Islet of Langerhans (tissue), 1 donor: ENCODE measurements around a stretch of chr2.

DNA sequence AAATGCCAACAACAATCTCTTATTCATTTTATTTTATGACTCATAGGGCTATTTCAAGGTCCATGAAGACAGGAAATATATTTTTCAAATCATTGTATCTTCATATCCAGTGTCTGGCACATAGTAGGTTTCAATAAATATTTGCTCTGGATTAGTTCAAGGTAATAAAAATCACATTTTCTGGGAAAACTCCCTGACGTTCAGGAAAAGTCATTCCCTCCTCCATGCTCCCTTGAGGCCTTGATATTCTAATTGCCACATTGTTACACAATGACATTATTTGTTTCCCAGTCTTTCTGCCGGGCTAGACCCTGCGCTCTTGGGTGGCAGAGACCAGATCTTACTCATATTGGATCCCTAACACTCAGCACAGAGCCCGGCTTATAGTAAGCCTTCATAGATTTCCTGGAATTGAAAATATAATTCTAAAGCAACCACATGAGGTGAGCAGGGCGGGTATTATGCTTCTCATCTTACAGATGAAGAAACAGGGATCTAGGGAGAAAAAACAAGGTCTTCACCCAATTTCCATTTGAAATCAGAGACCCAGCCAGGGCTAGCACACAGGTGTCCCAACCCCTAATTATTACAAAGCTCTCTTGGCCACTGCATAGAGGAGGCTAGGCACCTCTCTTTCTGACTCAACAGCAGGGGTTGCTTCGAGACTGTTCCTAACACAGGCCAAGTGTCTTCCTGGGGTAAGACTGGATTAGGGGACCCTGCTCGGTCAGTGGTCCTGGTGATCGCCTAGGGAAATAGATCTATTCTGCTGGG, 1.8 kb upstream of the TRIB2 start:
- RRBS = 46% methylated on average over 3 of the region's 8 CpGs

DNA sequence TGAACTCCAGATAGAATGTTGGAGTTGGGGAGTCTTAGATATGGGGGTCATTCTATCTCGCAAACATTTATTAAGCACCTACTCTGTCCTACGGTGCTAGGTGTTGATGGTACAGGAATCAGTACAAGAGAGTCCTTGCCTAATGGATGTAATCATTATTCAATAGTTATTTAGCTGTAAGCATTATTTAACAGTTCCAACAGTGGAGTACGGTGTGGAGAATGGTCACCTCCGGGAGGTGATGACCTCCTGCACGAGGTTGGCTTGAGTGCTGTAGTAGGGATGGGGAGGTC, 14.2 kb downstream of the TRIB2 start:
- RRBS = no CpG with 5 or more reads among the region's 5 CpGs

GRCh38 chr2:12776322-12776642, 59.5 kb downstream of the TRIB2 start:
- RRBS = no CpG with 5 or more reads among the region's 1 CpG

DNA sequence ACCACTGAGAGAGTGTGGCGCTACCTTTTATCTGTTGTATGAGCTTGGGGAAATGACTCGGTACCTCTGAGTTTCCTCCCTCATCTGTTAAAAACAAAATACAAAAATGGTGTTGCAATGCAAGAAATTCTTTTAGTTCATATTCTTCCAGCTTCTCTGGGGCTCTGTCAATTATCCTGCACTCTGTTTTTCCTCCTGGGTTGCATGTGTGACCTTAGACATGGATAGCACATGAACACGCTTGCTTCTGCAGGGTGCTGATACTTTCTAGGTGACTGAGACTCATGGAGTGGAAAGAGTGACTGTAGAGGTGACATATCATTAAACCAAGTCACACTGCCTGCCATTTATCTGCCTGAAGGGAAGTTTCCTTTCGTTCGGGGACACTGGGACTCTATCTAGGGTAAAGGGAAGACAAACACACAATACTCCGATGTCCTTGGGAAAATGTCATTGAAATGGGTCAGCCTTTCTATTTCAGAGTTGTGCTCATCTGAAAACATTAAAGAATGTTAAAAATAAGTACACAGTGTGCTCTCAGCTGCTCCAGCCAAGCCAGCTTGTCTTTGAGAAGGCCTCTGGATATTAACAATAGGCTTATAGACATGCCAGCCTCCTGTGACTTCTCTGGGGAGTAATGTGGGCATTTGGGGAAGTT, 91.4 kb downstream of the TRIB2 start:
- RRBS = no CpG with 5 or more reads among the region's 6 CpGs

DNA sequence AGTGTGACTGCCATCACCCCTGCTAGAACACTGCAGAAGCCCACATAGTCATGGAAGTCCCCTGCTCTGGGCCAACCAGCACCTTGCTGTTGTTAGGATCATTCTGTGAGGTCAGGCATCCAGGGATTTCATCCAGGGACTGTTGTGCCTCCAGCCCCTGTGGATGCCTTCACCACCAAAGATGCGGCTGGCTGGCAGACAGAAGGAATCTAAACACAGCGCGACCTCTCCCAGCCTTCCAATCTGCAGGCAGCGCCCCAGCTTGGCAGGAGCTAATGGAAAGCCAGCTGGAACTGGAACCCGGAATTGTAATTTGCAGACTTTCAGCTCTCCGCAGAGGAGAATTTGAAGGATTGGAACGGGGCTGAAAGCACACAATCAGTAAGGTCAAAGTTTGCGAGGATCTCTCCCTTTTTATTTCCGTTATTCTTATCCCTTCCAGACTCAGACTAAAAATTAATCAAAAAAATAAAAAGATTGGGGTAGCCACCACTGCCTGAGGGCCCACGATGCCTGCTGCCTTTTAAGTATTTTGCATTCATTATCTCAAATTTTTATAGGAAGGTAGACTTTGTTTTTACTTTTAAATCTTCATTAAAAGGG, 127.8 kb downstream of the TRIB2 start:
- RRBS = no CpG with 5 or more reads among the region's 10 CpGs

GRCh38 chr2:15404422-15404957, 156.6 kb downstream of the NBAS start:
- RRBS = no CpG with 5 or more reads among the region's 9 CpGs

DNA sequence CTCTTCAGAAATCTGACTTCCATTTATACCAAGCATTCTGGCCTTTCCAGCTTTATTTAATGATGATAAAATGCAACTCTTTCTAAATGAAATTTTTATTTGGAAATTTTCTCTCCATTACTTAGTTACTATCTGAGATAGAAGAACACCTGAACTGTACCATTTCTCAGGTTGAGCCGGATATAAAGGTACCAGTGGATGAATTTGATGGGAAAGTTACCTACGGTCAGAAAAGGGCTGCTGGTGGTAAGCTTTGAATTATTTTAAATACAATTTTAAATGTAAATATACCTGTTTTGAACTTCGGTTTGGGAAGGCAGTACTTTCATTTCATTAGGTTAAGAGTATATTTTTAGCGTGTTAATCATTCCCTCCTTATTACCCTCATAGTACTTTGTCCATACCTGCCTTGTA, 38.2 kb downstream of the DDX1 start:
- RRBS = no CpG with 5 or more reads among the region's 4 CpGs

GRCh38 chr2:15984220-15984725, 43.9 kb downstream of the MYCN start:
- RRBS = 49% methylated on average over 1 of the region's 24 CpGs

DNA sequence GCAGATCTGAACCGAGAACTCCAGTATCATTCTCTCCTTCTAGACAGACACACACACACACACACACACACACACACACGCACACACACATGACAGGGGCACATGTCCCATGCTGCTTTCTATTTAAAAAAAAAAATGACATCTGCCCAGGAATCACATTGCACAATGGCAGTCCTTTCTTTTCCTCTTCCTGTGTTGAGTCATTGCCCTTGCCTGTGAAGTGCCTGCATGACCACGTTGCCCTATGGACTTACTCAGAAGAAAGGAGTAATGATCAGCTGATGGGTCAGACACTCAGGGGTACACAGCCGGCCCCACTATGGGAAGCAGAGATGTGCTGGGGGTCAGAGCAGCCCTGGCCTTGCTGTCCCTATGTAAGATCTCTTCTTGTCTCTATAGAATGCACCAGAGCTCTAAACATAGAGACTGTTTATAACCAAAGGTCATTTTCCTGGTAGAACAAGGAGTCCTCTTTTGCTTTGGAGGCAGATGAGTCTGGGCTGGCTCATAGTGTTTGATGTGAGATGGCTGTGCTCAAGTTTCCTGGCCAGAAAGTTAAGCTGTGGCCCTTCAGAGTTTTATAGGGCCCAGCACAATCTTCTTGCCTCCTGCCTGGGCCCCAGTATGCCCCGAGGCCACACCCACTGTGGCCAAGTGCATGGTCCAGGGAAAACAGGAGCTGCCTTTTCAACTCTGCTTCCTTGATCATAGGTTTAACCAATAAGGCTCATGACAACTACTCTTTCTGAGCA, 66.0 kb downstream of the MYCN start:
- RRBS = no CpG with 5 or more reads among the region's 5 CpGs

DNA sequence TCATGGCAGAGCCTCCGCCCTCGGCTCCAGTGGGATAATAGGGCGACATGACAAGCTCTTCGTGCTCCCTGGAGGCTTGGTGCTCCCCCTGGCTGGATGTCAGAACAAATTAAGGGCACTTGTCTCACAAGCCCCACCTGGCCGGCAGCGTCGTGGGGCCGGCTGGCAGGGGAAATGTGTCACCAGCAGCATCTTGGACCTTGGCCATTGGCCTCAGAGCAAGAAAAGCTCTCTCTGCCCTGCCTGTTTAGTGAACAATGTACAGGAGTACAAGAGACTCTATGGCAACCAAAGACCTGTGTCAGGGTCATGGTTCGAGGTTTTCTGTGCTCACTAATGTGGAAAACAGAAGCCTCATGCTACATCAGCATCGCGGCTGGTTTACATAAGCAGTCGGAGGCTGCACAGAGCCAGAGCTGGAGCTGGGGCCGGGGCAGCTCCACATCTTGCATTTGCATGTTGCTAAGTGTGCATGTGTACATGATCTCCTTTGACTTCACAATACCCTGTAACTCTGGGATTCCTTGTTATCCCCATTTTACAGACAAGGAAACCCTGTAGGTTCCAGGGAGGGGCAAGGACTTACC, 153.8 kb downstream of the MYCN start:
- RRBS = no CpG with 5 or more reads among the region's 13 CpGs

- RRBS = no CpG with 5 or more reads among the region's 8 CpGs
Observed at GRCh38 chr2:16143041-16143482, 202.7 kb downstream of the MYCN start.

DNA sequence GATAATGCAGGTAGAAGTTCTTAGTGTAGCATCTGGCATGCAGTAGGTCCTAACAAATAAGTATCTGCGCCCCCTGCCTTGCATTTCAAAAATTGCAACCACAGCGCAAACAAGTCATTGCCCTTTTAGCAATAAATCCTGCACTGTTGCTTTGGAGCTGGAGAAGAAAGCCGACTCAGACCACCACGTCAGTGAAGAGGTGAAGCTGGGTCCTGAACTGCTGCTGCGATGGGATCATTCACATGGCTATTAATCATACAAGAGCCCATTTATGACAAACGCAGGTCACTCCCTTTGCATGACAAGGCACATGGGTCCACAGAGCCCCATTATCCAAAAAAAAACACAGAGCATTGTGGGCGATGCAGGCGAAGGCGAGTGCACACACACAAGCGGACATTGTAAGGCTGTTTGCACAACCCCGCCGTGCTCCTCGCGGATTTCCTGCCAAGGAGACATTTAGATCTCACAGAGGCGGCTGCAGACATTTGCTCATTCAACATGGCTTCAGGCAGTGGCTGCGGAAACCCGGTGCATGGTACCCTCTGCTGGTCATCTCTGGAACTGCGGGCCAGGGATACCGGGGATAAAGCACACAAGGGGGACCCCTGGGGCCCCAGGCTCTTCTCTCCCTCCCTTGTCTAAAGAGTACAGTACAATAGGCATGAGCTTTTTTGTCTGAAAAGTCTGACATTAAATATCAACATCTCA, 56.8 kb downstream of the CYRIA start:
- RRBS = 10% methylated on average over 3 of the region's 19 CpGs

- RRBS = no CpG with 5 or more reads among the region's 19 CpGs
Observed at GRCh38 chr2:16615858-16616719, 49.5 kb downstream of the CYRIA start.

DNA sequence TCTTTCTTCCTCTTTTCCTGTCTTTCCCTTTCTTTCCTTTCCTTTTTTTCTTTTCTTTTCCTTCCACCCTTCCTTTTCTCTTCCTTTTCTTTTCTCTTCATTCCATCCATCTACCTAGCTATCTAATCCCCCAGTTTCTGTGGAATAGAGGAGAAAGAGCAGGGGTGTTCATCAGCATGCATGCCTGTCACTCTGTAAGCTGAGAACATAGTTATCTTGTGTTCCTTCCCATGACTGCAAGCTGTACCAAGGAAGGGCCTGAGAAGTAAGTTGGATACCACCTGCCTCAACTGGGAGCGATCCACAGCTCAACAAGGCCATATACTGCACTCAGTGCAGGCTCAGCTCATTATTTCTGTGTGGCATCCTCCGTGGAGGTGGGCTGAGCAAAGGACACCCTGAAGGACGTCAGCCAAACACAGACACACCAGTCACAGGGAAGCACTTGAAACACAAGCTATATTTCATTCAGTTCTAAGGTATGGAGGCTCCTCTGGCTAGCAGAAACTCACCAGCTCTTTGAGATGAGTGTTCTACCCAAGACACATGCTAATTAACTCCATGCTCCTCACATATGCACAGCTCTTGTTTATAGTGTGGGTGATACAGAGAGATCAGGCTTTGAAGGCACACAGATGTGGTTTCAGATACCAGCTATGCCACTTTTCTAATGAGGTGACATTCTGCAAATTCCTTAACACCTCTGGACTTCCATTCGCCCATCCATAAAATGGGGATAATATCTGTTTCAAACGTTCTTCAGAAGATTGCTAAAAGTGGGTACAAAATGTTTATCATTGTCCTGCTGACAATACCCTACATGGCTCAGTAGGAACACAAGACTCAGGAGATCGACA, 6.7 kb downstream of the CYRIA start:
- RRBS = no CpG with 5 or more reads among the region's 6 CpGs

DNA sequence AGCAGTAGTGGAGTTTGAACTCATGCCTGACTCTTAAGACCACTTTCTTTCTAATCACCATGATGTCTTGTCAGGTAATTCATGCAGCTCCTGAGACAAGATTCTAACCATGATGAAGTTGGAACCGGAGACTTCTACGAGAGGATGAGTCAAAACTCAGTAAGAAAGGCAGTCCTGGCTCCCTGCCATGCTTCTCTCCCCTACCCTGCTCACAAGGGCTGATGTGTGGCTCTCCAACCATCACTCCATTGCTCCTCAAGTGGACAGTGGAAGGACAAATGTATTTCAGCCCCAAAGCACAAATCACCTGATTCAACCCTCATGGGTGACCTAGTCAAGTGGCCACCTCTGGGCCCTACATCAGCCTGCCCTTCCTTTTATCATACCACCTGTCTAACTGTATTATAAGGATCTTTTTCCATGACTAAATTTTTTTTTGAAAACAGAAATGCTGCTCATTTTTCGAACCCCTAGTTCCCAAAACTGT, 3.1 kb downstream of the CYRIA start:
- RRBS = no CpG with 5 or more reads among the region's 3 CpGs

GRCh38 chr2:17557565-17558283, 17.2 kb downstream of the VSNL1 start:
- RRBS = no CpG with 5 or more reads among the region's 5 CpGs

DNA sequence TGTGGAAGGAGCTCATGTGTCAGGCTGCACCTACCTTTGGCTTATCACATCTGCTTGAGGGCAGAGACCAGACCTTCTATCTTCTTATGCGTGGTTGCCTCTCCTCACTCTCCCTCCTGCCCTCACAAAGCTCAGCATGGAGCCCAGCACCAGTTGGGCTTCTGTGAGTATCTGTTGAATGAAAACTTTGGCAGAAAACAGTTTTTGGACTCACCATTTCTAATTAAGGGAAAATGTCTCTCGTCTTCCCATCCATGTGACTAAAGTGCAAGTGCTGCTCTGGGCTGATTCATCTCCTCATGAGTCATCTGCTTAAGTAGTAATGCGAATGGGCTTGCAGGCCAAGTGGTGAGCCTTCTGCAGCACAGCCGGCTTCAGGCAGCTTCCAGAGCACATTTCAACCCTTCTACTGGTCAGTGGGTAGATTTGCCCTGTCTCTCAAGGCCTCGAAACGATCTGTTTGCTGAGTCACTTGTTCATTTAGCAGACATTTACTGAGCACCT, 102.6 kb downstream of the VSNL1 start:
- RRBS = no CpG with 5 or more reads among the region's 6 CpGs

DNA sequence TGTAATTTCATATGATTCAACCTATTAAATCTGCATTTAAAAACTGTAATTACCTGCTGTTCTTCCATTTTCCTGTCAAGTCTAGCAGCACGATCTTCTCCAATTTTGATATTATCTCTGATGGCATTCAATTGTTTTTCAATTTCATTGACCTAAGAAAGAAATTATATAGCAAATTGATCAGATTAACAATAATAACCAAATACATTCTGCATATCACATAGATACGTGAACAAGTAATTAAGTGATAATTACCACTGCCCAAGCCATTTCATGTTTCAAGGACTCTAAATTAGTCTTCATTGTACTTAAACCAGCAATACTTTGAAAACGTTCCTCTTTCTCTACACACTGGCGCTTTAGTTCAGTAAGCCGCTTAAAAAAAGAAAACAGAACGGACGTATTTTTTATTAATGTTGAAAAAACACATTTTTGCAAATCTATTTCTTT, 32.7 kb downstream of the SMC6 start:
- RRBS = no CpG with 5 or more reads among the region's 7 CpGs

DNA sequence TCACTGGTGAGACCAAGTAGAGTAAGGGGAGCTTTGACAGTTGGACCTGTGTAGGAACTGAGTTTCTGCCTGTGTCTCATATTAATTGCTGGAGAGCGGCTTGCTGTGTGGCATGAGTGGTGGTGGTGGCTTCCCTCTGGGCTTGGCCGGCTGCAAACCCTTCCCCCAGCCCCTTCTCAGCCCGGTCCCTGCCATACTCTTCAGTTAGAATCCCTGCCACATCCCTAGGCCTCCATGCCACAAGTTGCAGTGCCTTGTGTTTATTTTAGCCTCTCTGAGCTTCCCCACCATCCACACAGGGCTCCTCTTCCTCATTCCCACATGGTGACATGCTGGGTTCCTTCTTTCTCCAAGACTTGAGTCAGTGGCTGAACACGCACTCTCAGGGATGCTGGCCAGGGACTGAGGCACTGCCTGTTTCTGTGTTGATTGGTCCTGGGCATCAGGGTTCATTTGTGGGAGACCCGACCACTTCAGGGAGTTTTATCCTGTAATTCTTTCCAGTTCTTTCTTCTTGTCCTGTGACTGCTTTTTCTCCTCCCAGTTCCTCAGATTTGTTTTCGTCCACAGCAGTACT, 56.2 kb downstream of the KCNS3 start:
- RRBS = no CpG with 5 or more reads among the region's 6 CpGs